Islet of Langerhans (tissue), 1 donor: ENCODE measurements around a stretch of chr1.

- RRBS, result no CpG with 5 or more reads among the region's 2 CpGs
Observed at GRCh38 chr1:85446650-85447411, 18.1 kb downstream of the DDAH1 start.

DNA sequence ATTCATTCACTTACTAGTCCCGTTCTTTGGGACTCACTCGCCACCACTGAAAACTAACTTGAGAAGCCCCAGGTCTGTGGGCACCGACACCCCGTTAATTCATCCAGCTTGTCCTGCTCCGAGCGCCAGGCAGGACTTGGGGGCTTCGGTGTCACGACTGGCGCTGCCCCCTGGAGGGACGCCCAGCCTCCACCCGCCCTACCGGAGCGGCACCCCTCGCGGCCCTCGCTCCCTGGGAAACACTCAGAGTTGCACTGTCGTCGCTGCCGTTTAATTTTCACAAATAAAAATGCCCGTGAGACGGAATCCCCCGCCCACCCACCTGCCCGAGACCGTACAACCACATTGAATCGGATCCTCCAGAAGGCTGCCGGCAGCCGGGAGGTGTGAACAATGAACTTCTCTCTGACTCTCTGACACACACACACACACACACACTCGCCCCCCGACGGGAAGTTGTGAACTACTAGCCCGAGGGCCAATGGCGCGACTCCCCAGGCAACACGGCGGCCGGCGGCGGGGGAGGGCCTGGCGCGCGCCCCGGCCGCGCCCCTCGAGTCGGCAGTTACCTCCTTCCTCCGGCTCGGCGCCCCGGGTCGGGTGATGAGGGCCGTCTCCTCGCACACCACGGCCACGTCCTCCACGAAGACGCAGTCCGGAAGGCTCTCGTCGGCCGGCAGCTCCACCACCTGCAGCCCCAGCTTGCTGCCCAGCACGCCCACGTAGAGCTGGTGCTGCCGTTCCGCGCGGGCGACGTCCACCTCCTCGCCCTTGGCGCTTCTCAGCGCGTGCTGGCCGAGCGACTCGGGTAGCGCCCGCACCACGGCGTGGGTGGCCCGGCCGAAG lies 562 bp downstream of the DDAH1 start:
- RRBS, result 3% methylated on average over 14 of the region's 82 CpGs

- RRBS, result 3% methylated on average over 40 of the region's 81 CpGs
Observed at GRCh38 chr1:85576780-85577690, 3.5 kb upstream of the CCN1 start.

DNA sequence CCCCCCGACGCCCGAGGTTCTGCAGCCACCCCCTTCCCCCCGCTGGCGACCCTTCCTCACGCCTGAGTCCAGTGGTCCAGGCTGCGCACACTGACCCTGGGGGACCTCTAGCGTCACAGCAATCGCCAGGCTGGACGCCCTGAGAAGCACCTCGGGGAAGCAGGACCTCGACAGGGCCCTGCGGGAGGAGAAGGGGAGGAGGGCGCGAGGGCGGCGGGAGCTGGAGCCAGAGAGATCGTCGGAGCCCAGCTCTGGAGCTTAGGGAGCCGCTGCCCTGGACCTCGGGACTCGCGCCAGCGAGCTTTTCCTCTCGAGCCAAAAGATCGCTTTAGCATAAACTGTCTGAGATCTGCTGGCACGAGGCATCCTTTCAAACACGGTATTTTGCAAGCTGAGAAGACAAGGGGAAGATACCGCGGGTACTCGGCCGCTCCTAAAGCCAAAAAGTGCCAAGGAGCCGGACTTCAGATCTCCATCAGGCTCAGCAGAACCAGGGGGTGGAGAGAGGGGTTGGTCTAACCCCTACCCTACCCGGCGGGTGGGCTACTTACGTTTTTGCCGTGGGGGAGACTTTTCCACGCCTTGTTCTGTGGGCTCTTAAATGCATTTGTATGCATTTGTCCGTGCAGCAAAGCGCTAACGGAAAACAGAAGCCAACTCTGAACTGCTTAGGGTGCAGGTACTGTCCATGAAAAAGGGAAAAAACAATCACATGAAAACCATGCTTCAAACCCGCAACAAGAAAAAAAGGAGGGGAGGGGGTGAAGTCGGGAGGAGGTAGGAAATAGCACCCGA lies 585 bp downstream of the COL24A1 start:
- RRBS, result 18% methylated on average over 2 of the region's 44 CpGs

DNA sequence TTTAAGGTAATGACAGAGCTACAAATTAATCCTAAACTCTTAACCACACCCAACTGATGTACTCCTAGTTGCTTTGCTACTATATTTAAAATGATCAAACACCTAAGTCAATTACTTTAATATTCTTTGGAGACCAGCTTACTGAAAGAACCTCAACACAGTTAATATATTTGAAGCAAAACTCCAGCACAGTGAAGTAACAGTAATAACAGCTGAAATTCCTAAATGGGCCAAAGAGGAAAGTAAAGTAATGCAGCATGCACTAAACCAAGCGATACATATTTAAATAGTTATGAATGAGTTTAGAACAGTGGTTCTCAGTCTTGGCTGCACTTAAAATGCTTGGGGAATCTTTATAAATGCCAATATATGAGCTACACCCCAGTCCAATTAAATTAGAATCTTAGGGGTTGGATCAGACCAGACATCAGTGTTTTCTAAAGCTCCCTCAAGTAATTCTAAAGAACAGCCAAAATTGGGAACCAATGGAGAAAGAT lies 6.3 kb downstream of the SH3GLB1 start:
- RRBS, result no CpG with 5 or more reads among the region's 1 CpG

- RRBS, result no CpG with 5 or more reads among the region's 8 CpGs
Observed at GRCh38 chr1:86773575-86774797, 69.6 kb downstream of the SH3GLB1 start.

DNA sequence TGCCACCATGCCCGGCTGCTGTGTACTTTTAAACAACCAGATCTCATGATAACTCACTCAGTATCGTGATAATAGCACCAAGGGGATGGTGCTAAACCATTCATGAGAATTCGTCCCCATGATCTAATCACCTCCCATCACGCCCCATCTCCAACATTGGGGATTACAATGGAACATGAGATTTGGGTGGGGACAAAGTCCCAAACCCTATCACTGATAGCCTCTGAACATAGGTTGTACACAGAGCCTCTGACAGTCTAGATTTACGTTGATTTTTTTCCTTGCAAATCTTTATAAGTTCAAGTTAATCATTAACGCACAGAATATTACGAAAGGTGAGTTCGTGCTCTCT lies 61.3 kb downstream of the SELENOF start:
- RRBS, result no CpG with 5 or more reads among the region's 8 CpGs

DNA sequence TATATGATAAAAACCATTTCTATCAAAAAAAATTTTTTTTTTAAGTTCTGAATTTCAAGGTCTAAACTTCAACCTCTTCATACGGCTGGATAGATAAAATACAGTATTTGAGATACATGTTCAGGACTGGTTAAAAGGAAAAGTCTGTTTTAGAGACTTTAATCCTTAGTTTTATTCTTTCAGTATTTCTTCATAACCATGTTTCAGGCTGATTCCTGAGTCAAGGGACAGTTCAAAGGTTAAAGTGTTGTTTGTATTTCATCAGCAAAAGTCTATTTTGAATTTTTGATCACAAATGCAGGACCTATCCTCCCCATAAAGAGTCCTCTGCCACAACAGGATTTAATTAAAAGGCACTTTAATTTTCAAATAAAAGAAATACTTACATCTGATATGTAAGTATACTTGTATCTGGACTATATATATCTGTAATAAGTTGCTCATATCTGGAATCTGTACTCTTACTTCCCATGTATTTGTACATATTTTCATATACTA lies 53.5 kb downstream of the SELENOF start:
- RRBS, result no CpG with 5 or more reads among the region's 1 CpG

GRCh38 chr1:87132668-87133069 lies 196.0 kb upstream of the LMO4 start:
- RRBS, result 80% methylated on average over 6 of the region's 14 CpGs

DNA sequence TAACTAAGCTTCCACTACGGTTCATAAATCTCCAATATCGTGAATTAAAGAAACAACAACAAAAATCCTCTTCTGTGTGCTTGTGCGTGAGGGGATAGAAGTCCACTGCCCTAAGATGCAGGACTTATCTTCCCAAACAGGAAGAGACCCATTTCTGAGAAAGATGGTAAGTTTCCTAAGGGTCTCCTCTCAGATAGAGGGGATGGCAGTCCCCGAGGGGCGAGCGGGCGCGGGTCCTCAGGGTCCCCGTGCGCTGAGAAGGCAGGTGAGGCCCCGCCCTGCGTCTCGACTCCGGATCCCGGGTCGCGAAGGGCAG lies 815 bp upstream of the LMO4 start:
- RRBS, result no CpG with 5 or more reads among the region's 17 CpGs

- RRBS, result no CpG with 5 or more reads among the region's 1 CpG
Observed at GRCh38 chr1:87584597-87585025, 255.9 kb downstream of the LMO4 start.

DNA sequence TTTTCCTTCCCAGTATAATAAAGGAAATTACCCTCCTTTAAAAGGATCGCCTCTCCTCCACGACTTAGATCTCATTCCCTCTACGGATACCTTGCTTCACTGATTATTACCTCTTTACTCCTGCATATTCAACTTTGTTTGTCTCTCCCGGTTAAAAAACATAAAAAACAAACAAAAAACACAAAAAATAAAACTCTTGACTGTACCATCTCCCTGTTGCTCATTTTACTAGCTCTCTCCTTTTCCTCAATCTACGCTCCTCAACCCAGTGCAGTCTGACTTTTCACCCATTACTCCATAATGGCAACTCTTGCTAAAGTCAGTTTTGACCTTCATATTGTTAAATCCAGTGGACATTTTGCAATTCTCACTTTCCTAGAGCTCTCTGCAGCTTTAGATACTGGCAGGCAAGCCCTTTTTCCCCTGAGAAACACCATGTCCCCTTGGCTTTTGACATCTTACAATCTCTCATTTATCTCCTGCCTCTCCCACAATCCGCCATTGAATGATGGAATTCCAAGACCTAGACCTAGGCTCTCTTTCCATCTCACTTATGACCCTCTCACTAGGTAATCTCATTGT lies 2.2 kb downstream of the KYAT3 start:
- RRBS, result no CpG with 5 or more reads among the region's 6 CpGs

GRCh38 chr1:89005138-89006248 lies 13.1 kb upstream of the KYAT3 start:
- RRBS, result no CpG with 5 or more reads among the region's 10 CpGs

GRCh38 chr1:89010880-89011311 lies 11.8 kb downstream of the GBP3 start:
- RRBS, result no CpG with 5 or more reads among the region's 9 CpGs

- RRBS, result no CpG with 5 or more reads among the region's 4 CpGs
Observed at GRCh38 chr1:89011531-89012174, 11.0 kb downstream of the GBP3 start.

- RRBS, result no CpG with 5 or more reads among the region's 3 CpGs
Observed at GRCh38 chr1:89100451-89100771, 25.5 kb downstream of the GBP2 start.

- RRBS, result 86% methylated on average over 1 of the region's 6 CpGs
Observed at GRCh38 chr1:89112438-89113272, 13.3 kb downstream of the GBP2 start.

DNA sequence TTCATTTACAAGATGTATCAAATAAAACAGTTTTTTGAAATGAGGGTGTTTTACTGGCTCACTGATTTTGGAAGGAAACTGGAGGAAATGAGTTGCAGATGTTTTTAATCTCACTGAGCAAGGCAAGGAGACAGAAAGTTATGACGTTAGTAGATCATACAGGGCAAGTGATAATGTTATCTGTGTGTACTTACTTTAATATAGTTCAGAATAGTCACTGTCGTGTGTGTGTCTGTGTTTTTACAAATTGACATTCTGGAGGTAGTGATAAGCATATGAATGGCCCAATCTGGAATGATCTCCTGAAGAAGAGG lies 1.9 kb upstream of the GBP4 start:
- RRBS, result no CpG with 5 or more reads among the region's 2 CpGs

- RRBS, result no CpG with 5 or more reads among the region's 3 CpGs
Observed at GRCh38 chr1:89286548-89287420, 14.1 kb upstream of the GBP5 start.

GRCh38 chr1:89453233-89453730 lies 71.3 kb upstream of the LRRC8B start:
- RRBS, result no CpG with 5 or more reads among the region's 2 CpGs